Choroid plexus epithelial cell (primary cell): ENCODE measurements around a stretch of chr1.

GRCh38 chr1:28246264-28246545 is 10.3 kb downstream of the ATP5IF1 start:
- RRBS = no CpG with 5 or more reads among the region's 4 CpGs

- RRBS = no CpG with 5 or more reads among the region's 3 CpGs
These were observed 31.6 kb downstream of the SESN2 start for GRCh38 chr1:28290898-28291285.

GRCh38 chr1:28335297-28335873 is 6.5 kb downstream of the MED18 start:
- RRBS = no CpG with 5 or more reads among the region's 12 CpGs

GRCh38 chr1:28437654-28438737 is 67.8 kb upstream of the RCC1 start:
- RRBS = 27% methylated on average over 2 of the region's 11 CpGs

DNA sequence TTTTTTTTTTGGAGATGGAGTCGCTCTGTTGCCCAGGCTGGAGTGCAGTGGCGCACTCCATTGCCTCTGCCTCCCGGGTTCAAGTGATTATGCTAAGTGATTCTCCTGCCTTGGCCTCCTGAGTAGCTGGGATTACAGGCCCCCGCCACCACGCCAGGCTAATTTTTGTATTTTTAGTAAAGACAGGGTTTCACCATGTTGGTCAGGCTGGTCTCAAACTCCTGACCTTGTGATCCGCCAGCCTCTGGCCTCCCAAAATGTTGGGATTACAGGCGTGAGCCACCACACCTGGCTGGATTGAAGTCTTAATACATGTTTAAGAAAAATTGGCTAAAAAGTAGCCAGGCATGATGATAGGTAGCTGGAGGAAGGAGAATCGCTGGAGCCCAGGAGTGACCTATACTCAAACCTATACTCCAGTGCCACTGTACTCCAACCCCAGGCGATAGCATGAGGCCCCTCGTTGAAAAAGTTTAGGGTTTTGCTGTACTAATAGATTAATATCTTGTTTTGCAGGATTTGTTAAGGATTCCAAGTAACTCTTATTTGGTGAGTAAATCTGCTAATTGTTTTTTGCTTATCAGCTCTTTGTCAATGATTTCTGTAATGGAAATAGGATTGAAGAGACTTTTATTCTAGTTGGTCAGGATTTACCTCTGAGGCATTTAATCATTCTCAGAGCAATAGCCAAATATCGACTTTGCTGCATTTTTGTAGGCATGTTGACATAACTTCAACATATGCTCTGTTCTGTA is 1.9 kb downstream of the RCC1 start:
- RRBS = no CpG with 5 or more reads among the region's 11 CpGs

GRCh38 chr1:28509645-28509985 is 3.8 kb downstream of the RCC1 start:
- RRBS = no CpG with 5 or more reads among the region's 6 CpGs

GRCh38 chr1:28518778-28519445 is 13.1 kb downstream of the RCC1 start:
- RRBS = no CpG with 5 or more reads among the region's 20 CpGs

GRCh38 chr1:28581522-28582265 is 10.4 kb upstream of the RAB42 start:
- RRBS = 1% methylated on average over 12 of the region's 76 CpGs

- RRBS = no CpG with 5 or more reads among the region's 5 CpGs
These were observed 42.4 kb upstream of the EPB41 start for GRCh38 chr1:28871970-28872376.

- RRBS = no CpG with 5 or more reads among the region's 1 CpG
These were observed 12.5 kb downstream of the EPB41 start for GRCh38 chr1:28926826-28927213.

- RRBS = 0% methylated on average over 3 of the region's 33 CpGs
These were observed 1.6 kb upstream of the TMEM200B start for GRCh38 chr1:29125104-29125943.

GRCh38 chr1:29158995-29159670 is 22.6 kb downstream of the SRSF4 start:
- RRBS = no CpG with 5 or more reads among the region's 7 CpGs

DNA sequence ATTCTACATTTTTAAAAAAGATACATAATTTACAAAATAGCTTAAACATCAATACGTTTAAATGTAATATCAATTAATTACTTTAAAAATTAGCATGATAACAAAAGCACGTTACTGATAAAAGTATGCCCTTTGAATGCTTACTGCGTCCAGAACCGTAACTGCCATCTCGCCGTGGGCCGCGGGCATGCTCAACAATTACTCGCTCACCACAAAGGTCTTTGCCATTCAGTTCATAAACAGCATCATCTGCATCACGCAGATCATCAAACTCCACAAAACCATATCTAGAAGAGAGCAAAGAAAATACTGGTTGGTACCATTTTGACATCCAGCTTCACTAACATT is 21.5 kb downstream of the SRSF4 start:
- RRBS = no CpG with 5 or more reads among the region's 10 CpGs

GRCh38 chr1:29227349-29228041 is 3.2 kb downstream of the MECR start:
- RRBS = no CpG with 5 or more reads among the region's 5 CpGs

GRCh38 chr1:29282629-29283213 is 46.4 kb downstream of the PTPRU start:
- RRBS = 53% methylated on average over 4 of the region's 20 CpGs

GRCh38 chr1:29550042-29550638 is 313.8 kb downstream of the PTPRU start:
- RRBS = no CpG with 5 or more reads among the region's 14 CpGs

- RRBS = no CpG with 5 or more reads among the region's 12 CpGs
These were observed 739.1 kb downstream of the MATN1 start for GRCh38 chr1:29984073-29984931.

- RRBS = 33% methylated on average over 1 of the region's 9 CpGs
These were observed 285.1 kb downstream of the MATN1 start for GRCh38 chr1:30438276-30438614.

DNA sequence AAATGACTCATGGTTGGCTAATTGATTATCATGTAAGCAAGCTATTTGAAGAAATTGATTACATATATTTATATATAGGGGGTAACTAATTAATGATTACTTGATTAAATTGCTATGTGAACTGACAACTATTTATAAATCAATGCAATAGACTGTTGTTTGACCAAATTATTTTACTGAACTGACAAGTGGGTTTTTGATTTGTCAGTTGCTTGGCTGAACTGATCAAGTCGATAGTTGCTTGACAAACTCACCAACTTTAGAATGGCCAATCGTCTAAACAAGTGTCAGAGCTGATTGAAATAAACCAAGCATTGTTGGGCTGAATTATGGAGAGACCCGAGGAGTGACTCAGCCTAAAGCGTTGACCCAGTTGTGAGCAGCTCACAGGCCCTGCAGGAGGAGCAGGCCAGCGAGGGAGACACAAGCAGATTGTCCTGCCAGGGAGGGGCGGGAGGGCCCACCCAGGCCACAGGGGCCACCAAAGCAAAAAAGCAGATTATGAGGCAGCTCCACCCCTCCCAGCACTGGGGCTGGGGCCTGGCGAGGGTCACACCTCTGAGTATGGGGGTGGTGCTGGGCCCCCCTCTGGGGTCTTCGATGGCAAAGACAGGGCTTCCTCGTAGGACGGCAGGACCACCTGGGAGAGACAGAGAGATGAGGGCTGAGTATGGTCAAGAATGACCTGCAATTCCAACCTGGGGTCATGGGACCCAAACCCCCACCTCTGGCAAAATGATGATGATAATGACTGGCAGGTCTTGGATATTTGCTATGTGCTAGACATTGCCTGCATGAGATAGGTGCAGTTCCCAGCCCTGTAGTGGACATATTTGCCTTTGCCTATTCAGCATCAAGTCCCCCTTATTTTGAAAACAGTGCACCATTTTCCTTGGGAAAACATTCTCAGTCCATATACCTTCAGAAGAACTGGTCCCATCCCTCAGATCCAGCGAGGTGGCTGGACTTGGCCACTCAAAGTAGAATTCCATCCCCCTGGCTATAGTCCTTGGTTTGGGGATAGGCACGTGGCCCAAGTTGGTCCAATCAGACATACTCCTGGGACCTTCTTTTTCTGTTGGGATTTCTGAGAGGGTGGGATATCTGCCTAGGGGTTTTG is 10.3 kb upstream of the MATN1 start:
- RRBS = no CpG with 5 or more reads among the region's 12 CpGs

GRCh38 chr1:30738789-30739114 is 15.4 kb upstream of the MATN1 start:
- RRBS = no CpG with 5 or more reads among the region's 2 CpGs